Jejunum (tissue), 1 donor: ENCODE measurements around a stretch of chr3.

- PRO-cap = no peak
These were observed 33.5 kb downstream of the TGFBR2 start for GRCh38 chr3:30639766-30640428.

DNA sequence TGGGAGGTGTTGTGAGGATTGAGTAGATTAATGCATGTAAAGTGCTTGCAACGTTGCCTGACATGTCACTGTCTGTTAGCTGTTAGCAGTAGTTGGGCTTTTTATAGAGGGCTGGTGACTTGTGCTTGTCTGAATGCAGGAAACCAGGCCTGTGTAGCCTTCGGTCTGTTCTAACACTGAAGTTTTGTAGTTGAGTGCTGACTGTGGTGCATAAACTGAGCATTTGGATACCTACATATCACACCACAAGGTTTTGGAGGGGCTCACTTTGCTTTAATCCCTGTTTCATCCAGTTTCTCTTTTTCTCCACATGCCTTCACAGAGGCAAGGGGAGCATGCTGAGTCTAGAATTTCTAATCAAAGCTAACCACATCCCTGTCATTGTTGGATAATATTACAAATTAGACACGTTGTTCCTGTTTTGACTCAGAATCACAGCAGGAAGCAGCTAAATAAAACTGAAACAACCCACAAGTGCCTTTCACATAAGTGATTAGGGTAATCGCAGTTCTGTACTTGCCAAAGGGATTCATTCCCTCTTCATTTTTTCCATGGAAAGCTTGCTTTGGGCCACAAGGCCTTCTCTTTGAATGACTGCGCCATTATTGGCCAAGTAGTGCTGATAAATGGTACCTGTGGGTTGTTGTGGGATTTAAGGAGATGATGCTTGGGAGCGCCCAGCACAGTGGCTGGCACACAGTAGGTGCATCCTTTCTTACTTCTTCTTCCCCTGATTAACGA lies 48.9 kb downstream of the TGFBR2 start:
- PRO-cap = no peak

DNA sequence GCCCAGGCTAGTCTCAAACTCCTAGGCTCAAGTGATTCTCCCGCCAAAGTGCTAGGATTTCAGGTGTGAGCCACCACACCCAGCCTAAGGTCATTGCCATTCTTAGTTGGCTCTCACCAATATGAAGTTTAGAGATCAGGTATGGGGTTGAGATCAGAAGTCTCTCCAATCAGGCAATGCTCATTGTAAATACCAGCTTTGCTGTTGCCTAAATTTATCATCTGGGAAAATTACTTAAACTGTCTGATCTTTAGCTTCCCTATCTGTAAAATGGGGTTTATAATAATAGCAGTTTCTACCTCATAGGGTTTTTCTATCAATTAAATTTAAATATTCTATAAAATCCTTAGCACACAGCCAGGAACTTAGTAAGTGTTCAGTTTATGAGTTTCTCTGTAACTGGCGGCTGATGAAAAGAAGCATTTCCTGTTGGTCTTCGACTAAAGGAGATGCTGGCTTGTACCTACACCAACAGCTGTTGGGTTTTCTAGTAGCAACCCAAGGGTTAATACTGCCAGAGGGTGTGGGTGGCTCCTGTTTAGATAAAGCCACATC lies 60.5 kb downstream of the TGFBR2 start:
- PRO-cap = no peak

DNA sequence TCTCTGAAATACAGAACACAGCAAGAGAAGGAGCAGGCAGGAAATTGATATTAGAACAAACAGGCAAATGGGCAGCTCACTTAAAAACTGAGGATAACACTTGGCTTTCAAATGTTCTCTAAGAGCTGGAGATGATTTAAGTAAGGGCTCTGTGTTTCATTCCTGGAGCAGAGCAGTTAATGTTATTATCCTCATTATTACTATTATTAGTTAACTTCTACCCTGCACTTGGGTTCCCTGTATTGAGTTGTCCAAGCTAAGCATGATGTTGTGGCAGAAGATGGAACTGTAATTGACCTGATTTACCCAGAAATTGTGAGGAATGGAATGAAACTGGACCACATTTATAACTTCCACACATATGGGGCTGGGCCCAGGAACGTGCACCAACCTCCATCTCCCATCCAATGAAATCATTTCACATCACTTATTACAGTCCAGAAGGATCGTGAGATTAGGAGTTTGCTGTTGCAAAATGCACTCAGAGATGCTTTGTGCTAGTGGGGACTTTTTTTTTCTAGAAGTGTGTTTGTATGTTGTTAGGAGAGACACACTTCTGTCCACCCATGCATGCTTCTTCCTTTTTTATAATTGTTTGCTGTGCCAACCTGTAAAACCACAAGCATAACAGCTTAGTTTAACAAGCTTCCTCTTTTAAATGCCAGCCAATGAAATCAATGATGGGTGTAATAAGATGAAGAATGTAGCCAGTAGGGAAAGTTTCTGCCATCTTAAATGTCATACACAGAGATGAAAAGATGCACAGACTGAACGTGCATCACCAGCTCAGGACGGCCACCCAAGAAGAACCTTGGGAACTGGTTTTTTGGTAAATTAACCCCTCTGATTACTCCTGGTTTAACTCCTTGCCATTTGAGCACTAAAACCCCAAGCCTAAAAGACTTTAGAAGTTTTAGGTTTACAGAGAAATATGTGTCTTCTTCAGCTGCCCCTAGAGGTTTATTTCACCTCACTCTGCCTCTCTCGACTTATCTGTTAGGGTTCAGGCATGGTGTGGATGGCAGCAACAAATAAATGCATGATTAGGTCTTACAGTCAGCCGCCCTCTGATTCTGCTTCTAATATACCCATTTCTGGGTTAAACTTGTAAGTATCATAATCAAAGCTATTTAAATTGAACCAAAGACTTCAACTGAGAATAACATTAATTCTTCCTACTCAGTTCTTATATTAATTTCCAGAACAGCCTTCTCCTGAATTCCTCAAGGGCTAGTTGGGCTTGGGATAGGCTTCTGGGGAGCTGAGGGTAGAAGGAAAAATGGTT lies 305.5 kb upstream of the STT3B start:
- PRO-cap = no peak

- PRO-cap = no peak
These were observed 84.1 kb downstream of the STT3B start for GRCh38 chr3:31616906-31617135.

GRCh38 chr3:31625848-31626364 lies 93.2 kb downstream of the STT3B start:
- PRO-cap = no peak

DNA sequence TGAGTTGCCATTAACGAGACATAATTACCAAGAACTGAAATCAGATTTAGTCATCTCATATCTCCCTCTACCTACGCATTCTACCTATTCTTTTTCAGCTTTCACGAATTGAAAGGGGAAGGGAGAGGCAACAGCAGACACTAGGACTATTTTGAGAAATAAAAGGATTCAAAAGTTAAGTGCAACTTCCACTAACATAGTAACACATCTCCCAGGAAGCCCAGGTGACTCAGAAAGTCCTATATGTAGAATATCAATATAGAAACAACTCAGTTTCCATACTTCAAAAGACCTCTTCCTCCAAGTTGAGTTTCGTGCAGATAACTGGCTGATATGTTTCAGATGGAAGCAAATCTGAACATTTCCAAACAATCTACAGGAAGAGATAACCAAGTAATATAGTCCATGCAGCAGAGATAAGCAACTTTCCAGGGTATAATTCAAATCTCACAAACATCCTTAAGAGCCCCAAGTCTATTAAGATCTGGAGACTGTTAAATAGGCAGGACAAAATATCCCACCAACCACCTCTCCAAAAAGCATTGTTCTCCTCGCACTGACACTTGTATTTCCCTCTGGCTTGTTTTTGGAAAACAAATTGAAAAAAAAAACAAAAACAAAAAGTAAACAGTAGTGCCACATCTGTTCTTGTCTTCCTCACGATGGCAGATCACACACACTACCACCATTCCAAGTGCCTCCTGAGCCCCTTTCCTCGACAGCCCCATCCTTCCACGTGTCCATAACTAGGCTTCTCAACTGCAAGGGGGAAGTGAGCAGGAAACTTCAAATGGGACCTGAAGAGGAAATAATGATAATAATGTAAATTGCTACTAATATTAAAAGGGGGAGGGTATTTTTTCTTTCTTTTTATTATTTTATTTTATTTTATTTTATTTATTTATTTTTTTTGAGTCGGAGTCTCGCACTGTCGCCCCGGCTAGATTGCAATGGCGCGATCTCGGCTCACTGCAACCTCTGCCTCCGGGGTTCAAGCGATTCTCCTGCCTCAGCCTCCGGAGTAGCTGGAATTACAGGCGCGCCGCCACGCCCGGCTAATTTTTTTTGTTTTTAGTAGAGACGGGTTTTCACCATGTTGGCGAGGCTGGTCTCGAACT lies 1.6 kb downstream of the OSBPL10 start:
- PRO-cap = no peak

DNA sequence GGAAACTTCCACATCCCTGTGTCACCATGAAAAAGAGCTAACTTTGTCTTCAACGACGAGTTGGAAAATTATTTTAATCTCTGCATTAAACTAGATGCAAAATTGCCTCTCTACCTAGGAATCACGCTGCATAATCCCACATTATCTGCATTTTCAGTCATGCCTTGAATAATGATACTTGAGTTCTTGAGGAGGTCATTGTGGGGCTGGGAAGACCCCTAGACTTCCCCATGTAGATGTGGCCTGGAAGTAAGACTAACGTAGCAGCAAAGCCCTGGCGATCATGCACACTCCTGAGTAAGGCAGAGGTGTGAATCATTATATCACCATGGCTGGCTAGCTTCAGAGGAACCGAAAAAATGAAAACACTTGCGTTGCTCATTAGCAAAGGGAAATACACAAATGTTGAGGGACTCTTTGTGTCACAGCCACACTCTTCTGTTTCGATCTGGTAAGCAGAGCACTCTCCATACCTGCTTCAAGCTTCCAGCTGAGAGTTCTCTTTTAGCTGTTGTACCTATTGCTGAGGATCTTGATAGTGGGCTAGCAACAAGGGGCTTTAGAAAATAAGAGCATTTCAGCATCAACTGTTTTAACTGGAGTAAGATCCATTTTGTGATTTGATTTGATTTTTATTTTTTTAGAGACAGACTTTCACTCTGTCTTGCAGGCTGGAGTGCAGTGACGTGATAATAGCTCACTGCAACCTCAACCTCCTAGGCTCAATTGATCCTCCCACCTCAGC lies 47.3 kb downstream of the CMTM7 start:
- PRO-cap = no peak

GRCh38 chr3:32448631-32449204 lies 53.9 kb downstream of the CMTM6 start:
- PRO-cap = no peak

GRCh38 chr3:32463269-32464107 lies 39.2 kb downstream of the CMTM6 start:
- PRO-cap = no peak

DNA sequence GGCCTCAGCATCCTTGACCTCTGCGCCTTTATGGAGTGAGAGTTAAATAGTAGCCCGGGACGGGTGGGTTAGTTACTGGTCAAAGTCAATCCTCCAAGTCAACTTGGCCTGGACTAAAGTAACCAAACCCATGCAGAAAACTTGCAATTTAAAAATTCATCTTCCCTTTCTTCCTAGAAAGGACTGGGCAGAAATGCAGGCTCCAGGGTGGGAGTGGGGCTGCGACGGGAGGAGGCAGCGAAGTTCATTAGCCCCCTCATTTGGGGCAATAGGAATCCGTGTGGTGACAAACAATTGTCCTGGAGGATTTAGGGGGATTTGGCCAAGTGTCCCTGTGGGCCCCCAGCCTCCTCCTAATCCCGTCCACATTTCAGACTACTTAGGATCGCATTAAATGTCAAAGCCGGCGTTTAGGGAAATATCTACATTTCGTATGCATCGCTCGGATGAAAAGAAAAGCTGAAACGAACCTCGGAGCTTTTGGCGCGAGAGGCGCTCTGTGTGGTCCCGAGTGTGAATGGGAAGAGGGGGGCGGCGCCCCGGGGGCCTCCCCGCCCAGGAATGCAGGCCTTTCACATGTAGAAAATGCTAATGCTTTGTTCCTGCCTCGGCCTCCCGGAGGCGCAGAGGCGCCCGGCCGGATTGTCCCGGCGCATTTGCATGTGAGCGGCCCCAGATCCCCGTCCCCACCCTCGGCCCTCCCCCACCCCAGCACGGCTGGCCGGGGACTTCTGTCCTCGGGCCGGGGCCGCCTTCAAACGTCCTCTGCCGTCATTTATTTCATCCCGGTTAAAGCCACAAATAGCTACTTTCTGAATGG lies 37.2 kb upstream of the TRIM71 start:
- PRO-cap = no peak

- PRO-cap = no peak
These were observed 33.4 kb upstream of the CCR4 start for GRCh38 chr3:32918024-32918469.

DNA sequence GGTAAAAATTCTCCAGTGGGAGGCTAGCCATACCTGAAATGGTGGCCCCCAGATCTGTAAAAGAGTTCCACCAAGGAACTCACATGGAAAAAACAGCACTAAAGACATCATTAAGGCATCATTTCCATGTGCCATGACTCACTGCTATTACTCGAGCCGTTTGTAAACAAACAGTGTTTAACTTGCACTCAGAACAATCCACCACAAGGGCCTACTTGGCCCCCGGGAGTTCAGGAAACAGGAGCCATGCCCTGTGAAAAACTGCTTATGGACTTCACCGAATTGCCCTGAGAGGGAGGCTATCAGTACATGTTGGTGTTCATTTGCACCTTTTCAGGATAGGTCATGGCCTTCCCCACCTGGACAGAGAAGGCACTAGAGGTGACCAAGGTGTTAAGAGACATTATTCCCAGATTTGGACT lies 18.2 kb downstream of the CCR4 start:
- PRO-cap = no peak

DNA sequence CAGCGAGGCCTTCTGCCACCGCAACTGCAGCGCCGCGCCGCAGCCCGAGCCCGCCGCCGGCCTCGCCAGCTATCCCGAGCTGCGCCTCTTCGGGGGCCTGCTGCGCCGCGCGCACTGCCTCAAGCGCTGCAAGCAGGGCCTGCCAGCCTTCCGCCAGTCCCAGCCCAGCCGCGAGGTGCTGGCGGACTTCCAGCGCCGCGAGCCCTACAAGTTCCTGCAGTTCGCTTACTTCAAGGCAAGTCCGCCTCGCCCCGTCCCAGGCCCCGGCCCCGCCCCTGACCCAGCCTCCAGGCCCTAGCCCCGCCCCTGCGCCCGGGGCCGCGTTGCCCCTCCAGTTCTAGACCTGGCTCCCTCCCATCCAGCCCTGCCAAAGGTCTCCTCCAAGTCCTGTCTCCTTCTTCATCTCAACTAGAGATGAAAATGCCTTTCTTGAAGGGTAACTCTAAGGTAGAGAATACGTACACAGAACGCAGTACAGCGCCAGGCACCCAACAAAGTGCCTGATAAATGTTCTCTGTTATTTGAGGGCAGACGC lies 567 bp downstream of the CRTAP start:
- PRO-cap = unidirectional peak, minus-strand start at position 206 of the sequence; bidirectional peak, plus-strand start at position 334 of the sequence, minus-strand start at position 206 of the sequence

DNA sequence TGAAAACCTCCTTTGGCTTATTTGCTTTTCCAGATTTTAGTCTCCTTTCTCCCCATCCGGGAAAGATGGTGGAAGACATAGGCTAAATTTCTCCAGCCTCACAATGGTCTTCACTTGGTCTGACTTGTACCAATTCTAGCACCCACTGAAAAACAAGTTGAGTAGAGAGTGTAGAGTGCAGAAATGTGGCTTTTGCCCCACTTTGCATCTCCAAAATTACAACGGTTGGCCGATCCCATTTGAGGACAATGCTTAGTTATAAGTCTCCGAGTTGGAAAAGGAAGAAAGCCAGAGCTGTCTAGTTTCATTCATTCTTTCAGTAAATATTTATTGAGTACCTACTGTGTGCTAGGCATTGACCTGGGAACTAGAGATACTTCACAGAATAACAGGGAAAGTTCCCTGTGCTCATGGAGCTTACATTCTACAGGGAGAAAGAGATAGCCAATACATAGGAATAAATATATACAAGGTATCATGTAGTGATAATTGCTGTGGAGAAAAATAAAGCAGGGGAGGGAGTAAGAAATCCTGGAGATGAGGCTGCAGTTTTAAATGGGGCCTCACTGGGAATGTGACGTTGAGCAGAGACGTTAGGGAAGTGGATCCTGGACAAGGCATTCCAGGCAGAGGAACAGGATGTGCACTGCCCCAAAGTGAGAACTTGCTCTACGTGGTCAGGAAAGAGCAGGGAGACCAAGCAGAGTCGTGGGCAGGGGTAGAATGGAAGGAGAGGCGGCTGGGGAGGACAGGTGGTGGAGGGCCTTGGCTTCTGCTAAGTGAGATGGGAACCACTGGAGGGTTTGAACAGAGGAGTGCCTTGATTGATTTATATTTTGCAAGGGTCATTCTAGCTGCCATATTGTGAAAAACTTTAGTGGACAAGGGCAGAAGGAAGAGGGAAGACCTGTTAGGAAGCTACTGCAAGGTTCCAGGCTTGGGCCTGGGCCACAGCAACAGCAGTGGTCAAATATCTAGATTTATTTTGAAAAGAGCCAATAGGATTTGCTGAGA lies 29.7 kb downstream of the CRTAP start:
- PRO-cap = no peak

DNA sequence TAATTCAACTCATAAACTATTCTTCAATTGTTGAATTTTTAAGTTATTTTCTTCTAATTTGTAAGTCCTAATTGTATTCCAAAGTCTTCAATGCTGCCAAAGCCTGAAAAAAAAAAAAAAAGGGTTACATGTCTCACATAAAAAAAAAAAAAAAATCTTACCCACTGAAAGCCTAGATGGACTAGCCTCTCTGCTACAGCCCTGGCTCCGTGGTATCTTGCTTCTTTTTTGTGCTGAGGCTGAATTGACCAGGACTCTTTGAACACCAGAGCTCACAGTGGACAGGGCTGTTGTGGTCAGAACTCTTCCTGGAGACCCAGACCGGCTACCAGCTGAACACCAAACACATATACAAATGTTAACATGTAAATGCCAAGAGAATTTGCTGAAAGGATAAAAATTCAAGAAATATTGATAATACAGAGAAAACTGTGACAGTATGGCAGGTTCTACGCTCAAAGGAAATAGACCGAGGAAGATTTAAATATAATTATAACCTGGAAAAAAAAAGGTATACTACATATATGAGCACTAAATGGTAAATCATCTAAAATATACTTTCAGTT lies 133.4 kb downstream of the CLASP2 start:
- PRO-cap = no peak

DNA sequence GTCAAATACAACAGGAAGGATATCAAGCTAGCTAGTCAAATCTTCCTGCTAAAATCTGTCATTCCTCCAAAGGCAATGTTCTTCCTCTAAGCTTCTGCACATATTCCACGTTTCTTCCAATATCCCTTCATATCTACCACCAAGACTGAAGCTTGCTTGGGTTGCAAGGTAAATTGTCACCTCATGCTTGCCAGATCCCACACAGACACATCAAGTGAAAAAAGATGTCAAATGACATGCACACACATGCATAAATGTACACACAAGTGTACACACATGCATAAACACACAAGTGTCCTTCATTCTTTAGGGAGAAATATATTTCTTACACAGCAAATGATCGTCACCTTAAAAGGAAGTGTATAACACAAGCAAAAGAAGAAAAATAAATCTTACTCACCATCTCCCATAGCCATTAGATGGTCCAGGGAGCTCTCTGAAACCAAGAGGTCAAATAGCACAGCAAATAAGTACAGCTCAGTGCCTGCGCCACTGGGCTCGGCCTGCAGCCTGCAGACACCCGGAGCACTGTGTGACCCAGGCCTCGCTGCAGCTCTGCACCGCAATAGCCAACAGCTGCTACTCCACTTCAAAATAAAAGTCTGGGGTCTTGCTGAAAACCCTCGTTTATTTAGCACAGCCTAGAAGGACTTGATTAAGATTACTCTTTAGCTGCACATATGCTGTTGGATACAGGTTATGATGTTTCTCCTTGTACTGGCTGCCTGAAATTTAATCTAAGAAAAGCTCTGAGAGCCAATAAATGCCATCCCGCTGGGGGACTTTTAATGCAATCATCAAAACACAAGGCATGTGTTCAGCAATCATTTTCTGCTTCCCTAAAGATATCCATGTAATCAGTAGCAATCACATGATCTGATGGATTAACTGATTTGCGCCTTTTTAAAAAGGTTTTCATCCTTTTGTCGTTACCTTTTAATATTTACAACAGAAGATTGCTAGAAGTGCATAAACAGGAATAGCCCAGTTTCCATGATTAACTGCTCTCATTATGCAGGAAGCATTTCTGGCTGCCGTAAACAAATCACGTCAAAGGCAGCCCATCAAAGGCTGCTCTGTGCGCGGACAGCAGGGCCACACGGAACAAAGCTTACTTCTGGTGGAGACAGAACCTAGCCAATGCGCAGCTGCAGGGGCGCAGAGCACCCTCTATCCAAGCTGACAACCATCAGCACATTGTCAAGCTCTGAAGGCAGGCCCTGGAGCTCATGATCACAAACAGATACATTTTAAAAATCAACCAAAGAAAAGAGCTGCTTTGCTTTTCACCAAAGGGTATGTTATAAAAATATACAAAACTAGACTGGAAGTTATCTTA lies 59.0 kb downstream of the CLASP2 start:
- PRO-cap = unidirectional peak, minus-strand start at position 530 of the sequence

- PRO-cap = no peak
These were observed 110.6 kb upstream of the ARPP21 start for GRCh38 chr3:35528697-35529186.

GRCh38 chr3:36856280-36856758 lies 88.5 kb downstream of the TRANK1 start:
- PRO-cap = no peak

DNA sequence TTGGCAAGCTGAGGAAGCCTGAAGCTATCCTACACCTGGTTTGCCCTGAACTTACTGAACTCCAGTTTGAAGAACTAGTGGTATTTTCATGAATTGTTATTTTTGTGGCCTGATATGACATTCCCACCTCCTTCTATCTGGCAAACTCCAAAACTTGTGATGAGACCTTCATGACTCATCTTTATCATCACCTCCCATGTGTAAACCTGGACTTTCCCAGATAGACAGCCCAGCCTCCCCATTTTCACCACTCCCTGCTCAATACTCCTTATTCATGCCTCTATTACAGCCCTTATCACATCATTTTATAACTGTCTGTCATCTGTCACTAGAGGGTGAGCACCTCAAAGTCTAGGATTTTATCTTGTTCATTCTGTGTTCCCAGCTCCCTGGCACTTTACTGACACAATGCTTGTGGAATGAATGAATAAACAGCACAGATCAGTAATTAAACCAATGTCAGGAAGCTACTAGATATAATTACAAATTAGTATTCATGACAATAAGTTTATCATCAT lies 13.1 kb upstream of the TRANK1 start:
- PRO-cap = no peak